Skeletal muscle tissue (tissue), 7 donors: ENCODE measurements around a stretch of chr10.

- PRO-cap, 3 experiments = no peak in any of the 3 experiments
- RAMPAGE, long total RNA = no peak
- RRBS, 2 experiments = no CpG with 5 or more reads among the region's 3 CpGs
Observed at GRCh38 chr10:122375787-122375967, 1.2 kb downstream of the PLEKHA1 start.

GRCh38 chr10:122407777-122408101 lies 33.2 kb downstream of the PLEKHA1 start:
- PRO-cap, 3 experiments = no peak in any of the 3 experiments
- RAMPAGE, long total RNA = no peak
- RRBS, 2 experiments = no CpG with 5 or more reads among the region's 4 CpGs

DNA sequence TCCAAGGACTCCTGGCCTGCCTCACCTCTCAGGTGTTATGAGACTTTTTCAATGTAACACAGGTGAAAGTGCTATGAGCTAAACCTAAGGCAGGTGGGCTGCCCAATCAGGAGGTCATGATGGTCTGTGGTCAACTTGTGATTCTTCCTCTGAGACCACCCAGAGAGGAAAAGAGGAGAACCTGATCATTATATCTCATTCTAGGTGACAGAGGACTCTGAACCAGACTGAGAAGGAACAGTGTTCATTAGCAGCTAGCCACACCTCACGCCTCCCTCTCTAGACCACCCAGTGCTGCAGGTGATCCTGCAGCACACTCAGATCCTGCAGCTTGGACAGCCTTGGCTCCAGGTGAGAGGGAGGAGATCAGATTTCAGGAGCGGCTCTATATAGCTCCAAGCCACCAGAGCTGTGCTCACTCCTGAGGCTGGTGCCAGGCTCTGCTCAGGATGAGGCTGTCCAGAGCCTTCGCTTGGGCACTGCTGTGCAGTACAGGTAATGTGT lies 15.5 kb upstream of the SPADH start:
- PRO-cap, 3 experiments = no peak in any of the 3 experiments
- RAMPAGE, long total RNA = no peak
- RRBS, 2 experiments = no CpG with 5 or more reads among the region's 3 CpGs

DNA sequence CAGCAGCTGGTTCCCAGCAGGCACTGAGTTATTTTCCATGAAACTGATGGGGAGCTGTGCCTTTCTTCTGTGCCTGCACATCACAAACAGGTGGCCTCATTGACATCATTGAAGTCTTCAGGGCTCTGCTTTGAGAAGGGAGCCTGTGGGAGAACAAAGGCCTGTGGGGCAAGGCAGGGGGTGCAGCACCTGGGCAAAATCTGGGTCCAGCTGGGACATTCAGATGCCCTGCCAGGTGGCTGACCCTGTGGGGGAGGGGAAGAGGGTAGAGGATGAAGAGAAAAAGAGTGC lies 366 bp upstream of the CUZD1 start:
- PRO-cap, 3 experiments = no peak in any of the 3 experiments
- RAMPAGE, long total RNA = no peak

- PRO-cap, 3 experiments = no peak in any of the 3 experiments
- RAMPAGE, long total RNA = no peak
- RRBS, 2 experiments = 2% methylated on average over 30 of the region's 61 CpGs
Observed at GRCh38 chr10:123136743-123137430, 1.1 kb downstream of the HMX3 start.

DNA sequence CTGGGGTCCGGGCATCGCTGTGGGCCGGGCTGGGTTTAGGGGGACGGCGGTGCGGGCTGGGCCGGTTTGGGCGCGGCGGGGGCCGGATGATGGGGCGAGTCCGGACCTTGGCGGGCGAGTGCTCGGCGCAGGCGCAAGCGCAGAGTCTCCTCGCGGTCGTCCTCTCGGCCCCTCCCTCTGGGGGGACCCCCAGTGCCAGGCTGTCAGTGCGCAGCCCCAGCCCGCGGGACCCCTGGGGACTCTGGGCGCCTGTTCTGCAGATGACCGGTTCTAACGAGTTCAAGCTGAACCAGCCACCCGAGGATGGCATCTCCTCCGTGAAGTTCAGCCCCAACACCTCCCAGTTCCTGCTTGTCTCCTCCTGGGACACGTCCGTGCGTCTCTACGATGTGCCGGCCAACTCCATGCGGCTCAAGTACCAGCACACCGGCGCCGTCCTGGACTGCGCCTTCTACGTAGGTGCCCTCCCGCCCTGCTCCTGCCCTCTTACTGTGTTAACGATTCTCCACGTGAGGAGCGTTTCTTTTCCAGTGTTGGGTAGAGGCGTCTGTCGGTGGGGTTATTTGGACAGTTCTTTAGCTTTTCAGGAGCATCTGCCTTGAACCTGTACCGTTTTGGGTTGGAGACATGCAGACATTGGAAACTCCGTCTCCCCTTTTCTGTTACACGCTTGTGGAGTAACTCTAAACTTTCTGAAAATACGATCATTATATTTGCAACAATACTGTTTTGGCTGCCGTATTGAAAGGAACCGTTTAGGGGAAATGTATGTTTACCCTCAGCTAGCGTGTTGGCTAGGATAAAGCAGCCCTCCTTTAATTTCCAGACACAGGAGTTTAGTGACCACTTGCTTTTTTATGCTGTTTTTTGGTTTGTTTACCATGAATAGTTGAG lies 703 bp downstream of the BUB3 start:
- PRO-cap, 3 experiments = no peak in any of the 3 experiments
- RAMPAGE, long total RNA = no peak
- RRBS, 2 experiments = 2 to 3% methylated on average over 13 of the region's 55 CpGs

- PRO-cap, 3 experiments = no peak in any of the 3 experiments
- RAMPAGE, long total RNA = no peak
- RRBS, 2 experiments = no CpG with 5 or more reads among the region's 4 CpGs
Observed at GRCh38 chr10:123198535-123198910, 44.3 kb downstream of the BUB3 start.

- PRO-cap, 3 experiments = no peak in any of the 3 experiments
- RAMPAGE, long total RNA = no peak
- RRBS, 2 experiments = no CpG with 5 or more reads among the region's 5 CpGs
Observed at GRCh38 chr10:123204984-123205524, 50.9 kb downstream of the BUB3 start.

- PRO-cap, 3 experiments = no peak in any of the 3 experiments
- RAMPAGE, long total RNA = no peak
- RRBS, 2 experiments = no CpG with 5 or more reads among the region's 23 CpGs
Observed at GRCh38 chr10:124009980-124010445, 83.4 kb downstream of the CHST15 start.

DNA sequence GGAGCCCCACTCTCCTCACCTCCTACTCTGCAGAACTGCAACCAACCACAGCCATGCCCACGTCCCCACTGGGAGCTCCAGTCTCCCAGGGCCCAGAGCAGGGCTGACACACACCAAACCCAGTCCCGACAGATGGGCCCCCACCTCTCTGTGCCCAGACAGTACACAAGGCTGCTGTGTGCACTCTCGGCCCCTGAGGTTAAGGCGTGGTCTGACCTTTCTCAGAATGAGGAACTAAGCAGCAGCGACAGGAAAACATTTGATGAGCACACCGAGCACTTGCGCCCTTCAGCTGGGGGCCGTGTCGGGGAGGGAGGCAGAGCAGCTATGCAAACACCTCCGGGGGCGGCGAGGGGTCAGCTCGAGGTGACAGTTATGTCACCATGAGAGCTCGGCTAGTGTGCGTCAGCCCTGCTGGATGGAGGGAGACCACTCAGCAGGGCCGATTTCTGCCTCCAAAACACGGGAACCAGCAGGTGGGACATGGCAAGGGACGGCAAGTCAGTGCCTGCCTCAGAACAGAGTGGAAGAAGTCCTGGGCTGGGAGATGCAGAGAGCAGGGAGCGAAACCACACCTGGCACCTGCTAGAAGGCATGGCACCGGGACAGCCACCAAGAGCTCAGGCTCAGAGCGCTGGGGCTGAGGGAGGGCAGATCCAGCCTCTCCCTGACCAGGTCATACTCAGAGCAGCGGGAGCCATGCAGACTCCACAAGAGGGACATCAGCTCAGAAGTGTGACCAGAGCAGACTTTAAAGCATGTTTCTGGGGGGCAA lies 57.4 kb downstream of the CHST15 start:
- PRO-cap, 3 experiments = peak in 1 of 3 experiments; most common plus-strand start position 516 of the sequence (in 1)
- RAMPAGE, long total RNA = no peak
- RRBS, 2 experiments = no CpG with 5 or more reads among the region's 22 CpGs

GRCh38 chr10:124066330-124066756 lies 27.1 kb downstream of the CHST15 start:
- PRO-cap, 3 experiments = no peak in any of the 3 experiments
- RAMPAGE, long total RNA = no peak
- RRBS, 2 experiments = no CpG with 5 or more reads among the region's 9 CpGs

- PRO-cap, 3 experiments = no peak in any of the 3 experiments
- RAMPAGE, long total RNA = no peak
- RRBS, 2 experiments = no CpG with 5 or more reads among the region's 9 CpGs
Observed at GRCh38 chr10:124071829-124072642, 21.4 kb downstream of the CHST15 start.

DNA sequence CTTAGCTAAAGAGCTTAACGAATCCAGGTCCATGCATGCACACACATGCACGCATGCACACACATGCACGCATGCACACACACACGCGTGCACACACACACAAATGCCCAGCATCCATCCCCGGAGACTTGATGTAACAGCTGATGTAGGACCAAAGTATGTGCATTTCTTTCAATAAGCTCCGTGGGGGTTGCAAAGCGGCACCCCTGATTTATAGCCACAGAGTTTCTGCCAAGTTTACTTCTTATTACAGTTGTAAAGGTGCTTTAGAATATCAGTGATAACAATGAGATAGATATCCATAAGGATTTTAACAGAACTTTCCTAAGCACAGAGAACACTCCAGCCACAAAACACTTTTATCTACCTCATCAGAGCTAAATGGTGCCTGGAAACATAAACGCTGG lies 12.1 kb downstream of the CHST15 start:
- PRO-cap, 3 experiments = no peak in any of the 3 experiments
- RAMPAGE, long total RNA = no peak
- RRBS, 2 experiments = no CpG with 5 or more reads among the region's 9 CpGs

GRCh38 chr10:124084168-124084607 lies 9.2 kb downstream of the CHST15 start:
- PRO-cap, 3 experiments = no peak in any of the 3 experiments
- RAMPAGE, long total RNA = no peak
- RRBS, 2 experiments = no CpG with 5 or more reads among the region's 7 CpGs

DNA sequence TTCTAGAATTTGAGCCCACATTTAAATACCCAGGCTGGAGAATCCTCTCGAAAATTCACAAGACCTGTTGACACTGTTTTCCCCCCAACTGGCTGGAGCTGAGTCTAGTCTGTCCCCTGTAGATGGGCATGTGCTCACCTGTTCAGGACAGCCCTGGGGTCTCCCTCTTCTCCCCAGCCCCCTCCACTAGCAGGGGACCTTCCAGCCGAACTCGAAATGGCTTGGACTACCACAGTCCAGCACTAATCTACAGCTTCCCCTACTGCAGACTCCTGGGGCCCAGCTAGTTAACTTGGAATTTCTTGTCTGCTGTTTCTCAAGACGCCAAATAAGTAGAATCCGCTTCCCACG lies 3.2 kb downstream of the CHST15 start:
- PRO-cap, 3 experiments = no peak in any of the 3 experiments
- RAMPAGE, long total RNA = no peak
- RRBS, 2 experiments = no CpG with 5 or more reads among the region's 6 CpGs

- PRO-cap, 3 experiments = no peak in any of the 3 experiments
- RAMPAGE, long total RNA = no peak
- RRBS, 2 experiments = no CpG with 5 or more reads among the region's 8 CpGs
Observed at GRCh38 chr10:124143468-124144052, 50.2 kb upstream of the CHST15 start.

- PRO-cap, 3 experiments = no peak in any of the 3 experiments
- RAMPAGE, long total RNA = no peak
- RRBS, 2 experiments = no CpG with 5 or more reads among the region's 26 CpGs
Observed at GRCh38 chr10:124197181-124198074, 104.0 kb upstream of the CHST15 start.

GRCh38 chr10:124354744-124355576 lies 63.8 kb downstream of the OAT start:
- PRO-cap, 3 experiments = no peak in any of the 3 experiments
- RAMPAGE, long total RNA = no peak
- RRBS, 2 experiments = no CpG with 5 or more reads among the region's 25 CpGs

- PRO-cap, 3 experiments = no peak in any of the 3 experiments
- RAMPAGE, long total RNA = no peak
- RRBS, 2 experiments = 59 to 67% methylated on average over 5 of the region's 21 CpGs
Observed at GRCh38 chr10:124535628-124536717, 74.3 kb downstream of the LHPP start.

- PRO-cap, 3 experiments = no peak in any of the 3 experiments
- RAMPAGE, long total RNA = no peak
- RRBS, 2 experiments = no CpG with 5 or more reads among the region's 11 CpGs
Observed at GRCh38 chr10:124622258-124622558, 122.0 kb downstream of the FAM53B start.